ENCODE data around the genes STAG1, SOX14 and RBP2.

DNA sequence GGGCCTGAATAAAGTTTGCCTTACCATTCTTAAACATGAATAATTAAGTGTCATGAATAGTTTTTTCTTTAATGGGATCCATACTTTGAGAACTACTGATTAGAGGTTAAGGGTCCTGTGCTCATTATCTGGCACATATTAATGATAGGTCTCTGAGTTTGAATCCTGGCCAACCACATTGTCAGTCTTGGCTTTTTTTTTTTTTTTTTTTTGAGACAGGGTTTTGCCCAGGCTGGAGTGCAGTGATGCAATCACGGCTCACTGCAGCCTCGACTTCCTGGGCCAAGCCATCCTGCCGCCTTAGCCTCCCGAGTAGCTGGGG, 667 bp upstream of the PCCB start:
- PRO-cap, result no peak

- PRO-cap, result no peak
These were observed 179.5 kb downstream of the PCCB start for GRCh38 chr3:136429632-136430011.

- PRO-cap, result no peak
These were observed 25.2 kb downstream of the STAG1 start for GRCh38 chr3:136726855-136727531.

DNA sequence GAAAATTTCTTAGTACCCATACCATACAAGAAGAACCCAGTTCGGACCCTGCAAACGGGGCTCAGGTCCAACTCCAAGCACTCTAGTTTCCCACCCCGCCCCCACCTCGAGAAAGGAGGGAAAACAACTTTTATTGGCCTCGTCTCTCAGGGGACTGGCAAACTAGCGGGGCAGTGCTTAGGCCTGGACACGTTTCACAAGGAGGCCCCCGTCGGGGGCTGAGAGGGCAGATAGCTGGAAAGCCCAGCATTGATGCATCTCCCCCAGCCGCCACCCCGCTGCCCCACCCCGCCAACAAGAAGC, 903 bp downstream of the STAG1 start:
- PRO-cap, result bidirectional peak, plus-strand start at position 160 of the sequence, minus-strand start outside the sequence

DNA sequence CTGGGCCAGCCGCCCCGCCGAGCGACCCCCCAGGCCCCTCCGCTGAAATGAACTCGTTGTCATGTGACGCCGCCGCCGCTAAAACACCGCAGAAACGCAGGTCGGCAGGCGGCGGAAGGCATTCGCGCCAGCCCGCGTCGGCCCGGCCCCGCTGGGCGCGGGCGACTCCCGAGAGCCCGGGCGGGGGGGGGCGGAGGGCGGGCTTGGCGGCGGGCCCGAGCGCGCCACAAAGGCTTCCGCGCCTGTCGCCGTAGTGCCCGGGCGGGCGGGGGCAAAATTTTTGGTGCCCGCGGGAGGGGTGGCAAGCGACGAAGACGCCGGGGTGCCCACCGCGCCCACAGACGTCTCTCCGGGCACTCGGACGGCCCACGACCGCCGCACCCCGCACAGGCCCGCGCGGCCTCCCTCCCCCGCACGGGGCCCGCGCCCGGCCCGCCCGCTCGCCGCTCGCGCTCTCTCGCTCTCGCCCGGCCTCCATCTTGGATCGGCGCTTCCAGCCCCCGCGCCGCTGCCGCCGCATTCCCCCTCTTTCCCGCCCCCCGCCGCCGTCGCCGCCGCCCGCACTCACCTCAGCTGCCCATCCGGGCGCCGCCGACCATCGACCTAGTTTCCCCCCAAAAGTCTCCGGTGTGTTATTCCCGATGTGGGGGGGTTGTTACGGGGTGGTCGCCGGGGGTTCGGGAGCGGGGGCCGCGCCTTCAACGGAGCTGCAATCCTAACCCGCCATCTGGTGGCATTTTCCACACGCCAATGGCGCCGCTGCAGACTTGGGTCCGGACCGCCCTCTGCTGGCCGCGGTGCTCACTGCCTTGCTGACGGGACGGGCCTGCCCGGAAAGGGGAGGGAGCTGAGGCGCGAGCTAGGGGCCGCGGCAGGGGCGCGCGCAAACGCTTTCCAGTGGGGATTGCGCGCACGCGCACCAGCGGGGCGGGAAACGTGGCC, at the start of gene STAG1:
TSS of gene STAG1 (minus strand) at position 752 of the 942 bp plus-strand sequence.
- PRO-cap, result bidirectional peak, plus-strand start outside the sequence, minus-strand start at position 752 of the sequence

GRCh38 chr3:136752569-136753840, 827 bp upstream of the STAG1 start:
- PRO-cap, result bidirectional peak, plus-strand start at chr3:136752872, minus-strand start at chr3:136752890; bidirectional peak, plus-strand start at chr3:136753040, minus-strand start at chr3:136753096

DNA sequence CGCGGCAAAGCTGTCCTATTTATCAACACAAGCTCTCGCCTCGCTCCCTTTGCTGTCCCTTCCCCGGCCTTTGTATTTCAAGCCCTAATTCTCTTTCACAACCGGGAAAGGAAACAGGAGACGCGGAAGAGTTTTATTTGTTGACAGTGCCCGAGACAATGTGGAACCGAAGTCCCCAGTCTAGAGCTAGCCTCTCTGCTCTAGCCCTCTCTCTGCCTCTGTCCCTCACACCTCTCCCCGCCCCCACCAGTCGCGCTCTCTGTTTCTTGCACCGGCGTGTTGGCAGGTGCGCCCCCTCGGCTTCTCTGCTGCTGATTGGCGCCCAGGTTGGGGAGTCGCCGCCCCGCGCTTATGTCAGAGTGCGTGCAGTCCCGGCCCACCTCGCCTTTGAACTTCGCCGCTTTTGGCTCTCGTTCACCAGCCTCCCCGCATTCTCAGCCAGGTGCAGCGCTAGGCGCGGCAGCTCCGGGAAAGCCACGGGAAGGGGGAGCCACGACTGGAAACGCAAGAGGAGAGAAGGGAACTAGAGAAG, at the start of gene SOX14:
TSS of gene SOX14 (plus strand) at position 431 of the 532 bp plus-strand sequence.
- PRO-cap, result no peak

GRCh38 chr3:138248244-138248572, 61.1 kb downstream of the ARMC8 start:
- PRO-cap, result no peak

GRCh38 chr3:138657310-138657877, 48.8 kb downstream of the FAIM start:
- PRO-cap, result no peak

GRCh38 chr3:138669986-138670818, 61.6 kb downstream of the FAIM start:
- PRO-cap, result no peak

GRCh38 chr3:138750461-138750926, 84.2 kb downstream of the PIK3CB start:
- PRO-cap, result no peak

GRCh38 chr3:138786781-138787177, 47.9 kb downstream of the PIK3CB start:
- PRO-cap, result no peak

DNA sequence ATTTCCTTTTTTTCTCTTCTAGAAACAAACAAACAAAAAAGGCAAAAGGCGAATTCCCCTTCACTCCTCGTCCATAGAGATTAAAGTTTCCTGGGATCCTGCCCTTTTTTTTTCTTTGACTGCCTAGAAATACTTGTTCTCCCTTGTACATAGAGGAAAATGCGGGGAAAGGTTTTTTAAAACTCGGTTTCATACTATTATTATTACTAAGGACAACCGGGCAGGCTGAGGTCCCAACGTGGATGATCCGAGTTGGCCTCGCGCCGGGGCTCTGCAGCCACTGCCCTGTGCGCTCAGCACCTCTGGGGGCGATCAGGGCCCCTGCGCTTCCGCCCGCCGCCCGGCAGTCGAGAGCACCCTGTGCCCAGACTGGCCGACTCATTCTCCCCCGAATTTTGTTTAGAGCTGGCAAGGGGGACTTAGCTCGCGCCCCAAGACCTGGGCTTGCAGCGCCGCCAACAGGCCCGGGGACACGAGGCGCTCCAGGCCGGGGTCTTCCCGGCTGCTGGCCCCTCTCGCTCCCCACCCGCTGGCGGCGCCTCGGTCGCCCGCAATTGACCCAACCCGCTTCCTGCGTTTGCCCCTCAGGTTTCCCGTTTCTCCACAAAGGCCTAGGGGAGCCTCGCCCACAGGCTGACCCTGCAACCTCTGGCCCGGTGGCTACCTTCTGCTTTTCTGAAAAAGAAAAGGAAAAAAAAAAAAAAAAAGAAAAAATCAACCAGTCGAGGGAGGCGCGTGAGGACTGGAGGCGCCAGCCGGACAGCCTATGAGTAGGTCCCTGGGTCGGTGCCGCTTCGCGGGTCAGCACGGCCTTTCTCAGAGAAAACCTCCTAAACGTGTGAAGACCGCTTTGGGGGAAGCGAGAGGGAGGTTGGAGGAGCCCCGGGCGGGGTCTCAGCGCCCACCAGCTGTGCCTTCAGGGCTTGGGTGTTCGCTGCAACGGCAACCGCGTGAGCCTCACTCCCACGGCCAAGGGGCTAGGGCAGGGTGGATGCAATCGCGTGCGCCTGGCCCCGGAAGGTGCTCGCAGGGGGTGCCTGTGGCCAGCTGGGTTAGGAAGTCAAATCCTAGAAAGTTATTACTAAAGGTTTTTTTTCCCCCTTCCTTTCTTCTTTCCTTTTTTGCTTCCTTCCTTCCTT, 7.3 kb downstream of the FOXL2 start:
- PRO-cap, result no peak

- PRO-cap, result no peak
These were observed 141.5 kb upstream of the MRPS22 start for GRCh38 chr3:139202152-139202820.

- PRO-cap, result no peak
These were observed 22.8 kb downstream of the MRPS22 start for GRCh38 chr3:139366520-139367037.

GRCh38 chr3:139434498-139435354, 41.6 kb downstream of the RBP2 start:
- PRO-cap, result no peak

- PRO-cap, result no peak
These were observed at the start of gene RBP2 for GRCh38 chr3:139476398-139476756. RBP2 (minus strand) TSS chr3:139476516.

- PRO-cap, result no peak
These were observed 8.1 kb downstream of the RBP1 start for GRCh38 chr3:139531487-139531888.

- PRO-cap, result bidirectional peak, plus-strand start at chr3:139539011, minus-strand start at chr3:139538916
These were observed 779 bp downstream of the RBP1 start for GRCh38 chr3:139538722-139539204.

DNA sequence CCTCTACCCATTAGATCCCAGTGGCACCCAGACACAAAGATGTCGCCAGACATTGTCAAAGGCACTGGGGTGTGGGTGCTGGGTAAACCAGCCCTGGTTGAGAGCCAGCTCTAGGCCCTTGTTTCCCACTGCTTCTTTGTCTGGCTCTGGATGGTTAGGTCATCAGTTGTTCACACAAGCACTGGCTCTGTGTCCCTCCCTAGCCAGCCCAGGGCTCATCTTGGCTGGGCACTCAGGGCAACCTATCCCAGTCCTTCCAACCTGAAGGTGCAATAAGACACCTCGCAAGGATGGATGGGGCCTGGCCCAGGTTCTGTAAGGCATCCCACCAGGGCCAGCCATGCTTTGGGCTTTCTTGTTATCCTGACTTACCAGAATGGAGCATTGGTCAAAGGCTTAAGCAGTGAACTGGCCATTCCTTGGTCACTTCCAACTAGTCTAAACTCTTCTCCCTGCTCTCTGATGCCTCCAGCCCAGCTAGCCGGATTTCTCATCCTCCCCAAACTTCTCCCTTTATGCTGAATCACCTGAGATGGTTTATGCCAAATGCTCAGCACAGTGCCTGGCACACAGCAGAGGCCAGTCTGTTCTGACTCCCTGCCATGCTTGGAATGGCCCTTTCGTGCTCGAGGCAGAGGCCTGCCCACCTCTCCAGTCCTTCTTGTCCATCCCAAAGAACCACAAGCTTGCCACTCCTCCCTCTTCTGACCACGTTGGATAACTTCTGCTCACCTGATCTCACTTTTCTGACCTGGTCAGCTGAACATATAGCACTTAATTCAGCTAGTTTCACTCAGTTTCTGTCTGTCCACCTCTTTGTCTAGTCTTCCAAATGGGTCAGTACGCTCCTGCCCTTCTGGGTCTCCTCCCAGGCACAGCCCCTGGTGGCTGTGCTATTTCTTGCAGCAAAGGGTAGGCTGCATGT, 1.9 kb upstream of the RBP1 start:
- PRO-cap, result no peak

Measured in neural crest cell (in vitro differentiated cells).